BE2C (cell line): Measurements from ENCODE around the gene HDAC11.

DNA sequence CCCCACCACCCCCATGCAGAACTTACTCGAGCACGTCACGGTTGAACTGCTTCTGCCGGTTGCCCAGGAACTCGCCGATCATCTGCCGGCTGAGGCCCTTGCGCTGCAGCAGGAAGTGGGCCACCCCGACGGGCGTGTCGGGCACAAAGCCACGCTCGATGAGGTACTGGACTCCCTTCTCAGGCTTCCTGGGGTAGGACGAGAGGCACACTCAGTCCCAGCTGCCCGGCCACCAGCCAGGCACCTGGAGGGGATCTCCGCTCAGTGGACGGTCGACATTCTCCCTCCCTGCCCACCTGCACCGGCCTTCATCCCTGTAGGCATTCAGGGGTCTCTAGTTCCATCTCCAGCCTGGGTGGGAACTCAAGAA is 83.2 kb upstream of the RPL32 start:
- RRBS, result 84% methylated on average over 5 of the region's 20 CpGs

DNA sequence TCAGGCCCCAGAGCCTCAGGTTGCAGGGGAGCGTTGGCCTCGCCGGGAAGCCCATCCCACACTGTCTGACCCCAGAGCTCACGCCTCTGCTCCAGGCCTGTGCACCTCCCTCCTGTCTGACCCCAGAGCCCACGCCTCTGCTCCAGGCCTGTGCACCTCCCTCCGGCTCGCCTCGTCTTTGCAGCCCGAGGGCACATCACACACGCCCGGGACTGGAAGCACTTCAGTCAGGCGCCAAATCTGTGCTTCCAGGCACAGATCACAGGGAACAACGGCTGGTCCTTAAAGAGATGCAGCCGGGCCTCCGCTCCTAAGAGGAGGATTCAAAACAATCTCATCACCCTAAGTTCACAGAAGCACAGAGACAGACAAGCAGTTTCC is 103.0 kb upstream of the RPL32 start:
- RRBS, result 18% methylated on average over 9 of the region's 15 CpGs

DNA sequence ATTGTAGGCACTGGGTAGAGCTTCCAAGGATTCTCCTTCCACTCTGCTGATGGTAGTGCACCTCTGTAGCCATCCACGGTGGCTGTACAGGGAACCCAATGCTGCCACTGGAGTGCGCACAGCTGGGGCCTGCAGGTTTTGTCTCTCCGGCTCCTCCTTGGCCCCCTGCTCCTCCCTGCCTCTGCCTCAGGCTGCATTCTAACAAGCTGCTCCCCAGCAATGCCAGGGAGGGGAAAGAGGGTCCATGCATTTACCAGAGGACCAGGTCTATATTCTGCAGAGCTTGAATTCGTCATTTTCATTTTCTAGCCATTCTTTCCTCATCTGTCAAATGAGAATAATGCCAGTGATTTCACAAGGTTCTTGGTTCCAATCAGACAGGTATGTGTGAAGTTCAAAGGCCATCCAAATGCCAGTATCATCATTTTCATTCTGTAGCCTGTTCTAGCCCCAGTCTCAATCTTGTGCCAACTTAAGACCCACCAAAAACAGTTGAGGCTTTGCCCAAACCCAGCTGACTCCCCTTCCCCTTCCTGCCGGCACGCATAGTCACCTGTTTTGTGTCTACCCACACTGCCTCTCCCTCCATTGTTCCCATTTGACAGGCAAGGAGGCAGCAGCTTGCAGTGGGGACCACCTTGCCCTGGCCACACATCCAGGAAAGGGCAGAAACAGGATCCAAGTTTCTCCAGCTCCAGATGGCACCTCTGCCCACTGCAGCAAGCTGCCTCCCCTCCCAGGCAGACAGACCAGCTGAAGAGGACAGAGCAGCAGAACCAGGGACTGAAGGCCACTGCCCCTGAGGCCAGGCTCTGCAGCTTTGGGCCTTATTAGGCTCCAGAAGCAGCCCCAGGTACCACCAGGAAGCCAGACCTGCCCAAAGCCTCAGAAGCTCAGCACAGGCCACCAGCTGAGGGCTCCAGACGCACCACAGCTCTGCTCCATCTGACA is 112.6 kb downstream of the IQSEC1 start:
- RRBS, result no CpG with 5 or more reads among the region's 7 CpGs

- RRBS, result no CpG with 5 or more reads among the region's 6 CpGs
Measured at GRCh38 chr3:12962152-12962764, 111.0 kb downstream of the IQSEC1 start.

GRCh38 chr3:12967793-12968246 is 105.4 kb downstream of the IQSEC1 start:
- RRBS, result no CpG with 5 or more reads among the region's 37 CpGs

DNA sequence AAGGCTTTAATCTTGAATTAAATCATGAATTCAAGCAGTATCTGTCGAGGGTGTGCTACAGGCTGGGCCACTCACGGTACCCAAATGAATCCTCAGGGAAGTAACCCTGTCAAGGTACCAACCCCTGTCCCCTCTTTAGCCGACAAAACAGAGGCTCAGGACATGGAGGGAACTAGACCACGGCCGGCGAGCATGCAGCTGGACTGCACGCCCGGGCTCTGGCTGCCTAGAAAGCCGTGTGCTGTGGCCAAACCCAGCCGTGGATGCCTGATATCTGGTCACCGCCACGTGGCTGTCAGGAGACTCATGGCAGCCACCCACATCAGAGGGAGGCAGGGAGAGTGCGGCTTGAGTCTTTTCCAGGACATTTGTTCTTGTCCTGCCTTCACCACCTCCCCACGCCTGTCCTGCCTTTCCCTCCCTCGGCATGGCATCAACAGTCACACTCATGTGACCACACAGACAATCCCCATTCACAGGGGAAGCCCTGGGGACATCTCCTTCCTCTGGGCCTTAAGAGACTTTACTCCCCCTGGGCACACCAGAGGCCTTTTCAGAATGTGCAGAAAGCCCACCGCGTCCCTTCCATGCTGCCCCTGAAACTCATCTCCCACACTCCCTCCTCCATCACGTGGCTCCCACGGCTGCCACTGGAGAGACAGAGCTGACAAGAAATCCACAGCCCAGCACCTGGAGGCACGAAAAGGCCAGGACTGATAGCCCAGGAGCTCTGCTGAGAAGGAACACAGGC is 71.0 kb upstream of the IQSEC1 start:
- RRBS, result no CpG with 5 or more reads among the region's 20 CpGs

GRCh38 chr3:13189678-13190435 is 116.6 kb upstream of the IQSEC1 start:
- RRBS, result no CpG with 5 or more reads among the region's 10 CpGs

DNA sequence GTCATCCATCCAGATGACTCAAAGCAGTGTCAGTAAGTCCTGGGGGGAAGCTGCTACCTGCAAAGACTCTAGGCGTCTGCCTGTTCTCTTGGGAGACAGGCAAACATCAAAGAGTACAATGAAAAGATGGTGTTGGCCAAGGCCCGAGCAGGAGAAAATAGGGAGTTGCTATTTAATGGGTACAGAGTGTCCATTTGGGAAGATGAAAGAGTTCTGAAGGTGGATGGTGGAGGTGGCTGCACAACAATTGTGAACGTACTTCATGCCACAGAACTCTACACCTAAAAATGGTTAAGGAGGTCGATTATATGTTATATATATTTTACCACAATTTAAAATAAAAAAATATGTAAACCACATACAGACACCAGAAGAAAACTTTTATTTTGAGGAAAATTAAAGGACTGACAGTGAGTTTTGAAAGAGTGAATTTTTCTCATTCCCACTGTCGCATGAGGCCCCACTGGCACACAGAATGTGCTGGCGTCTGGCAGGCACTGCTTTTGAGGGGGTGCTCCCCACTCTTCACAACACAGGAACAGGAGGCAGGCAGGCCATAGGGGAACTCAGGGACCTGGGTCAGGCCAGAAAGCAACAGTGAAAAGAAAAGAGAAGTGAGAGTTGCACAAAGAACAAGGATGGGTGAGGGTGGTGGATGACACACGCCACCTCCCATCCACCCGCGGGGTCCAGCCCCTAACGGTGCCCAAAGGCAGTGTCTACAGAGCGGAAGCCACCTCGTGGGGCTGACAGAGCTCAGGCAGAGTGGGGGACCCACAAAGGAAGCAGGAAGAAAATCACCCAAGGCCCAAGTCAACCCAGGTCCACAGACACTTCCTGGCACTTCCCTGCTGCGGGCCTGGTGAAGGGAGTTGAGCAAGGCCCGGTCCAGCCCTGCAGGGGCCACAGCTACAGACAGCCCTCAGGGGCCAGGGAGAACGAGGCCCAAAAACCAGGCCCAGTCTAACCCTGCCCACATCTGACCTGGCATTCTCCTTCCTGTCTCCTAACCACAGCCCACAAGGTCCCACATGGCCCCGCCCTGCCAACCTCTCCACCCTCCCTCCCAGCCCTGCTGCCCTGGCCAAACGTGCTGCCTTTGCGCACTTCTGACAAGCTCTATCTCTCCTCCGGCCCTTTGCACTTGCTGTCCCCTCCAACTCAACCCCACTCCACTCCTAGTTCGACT is 6.2 kb downstream of the NUP210 start:
- RRBS, result no CpG with 5 or more reads among the region's 20 CpGs

DNA sequence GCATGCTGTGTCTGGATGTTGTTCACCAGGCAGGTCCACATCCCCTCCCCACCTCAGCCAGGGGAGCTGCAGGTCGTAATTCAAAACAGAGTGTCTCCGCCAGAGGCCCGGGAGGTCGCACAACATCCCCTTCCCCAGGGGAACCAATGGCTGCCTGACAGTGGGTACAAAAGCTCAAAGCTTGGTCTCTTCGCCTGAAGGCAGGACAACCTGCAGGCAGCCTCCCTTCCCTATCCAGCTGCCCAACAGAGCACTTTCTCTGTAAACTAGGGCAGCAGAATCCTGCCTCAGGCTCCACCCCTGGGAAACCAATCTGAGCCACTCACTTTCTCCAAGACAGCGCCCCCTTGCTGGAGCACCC is 3.9 kb downstream of the NUP210 start:
- RRBS, result no CpG with 5 or more reads among the region's 6 CpGs

- RRBS, result 2% methylated on average over 17 of the region's 100 CpGs
Measured at GRCh38 chr3:13419099-13420193, 676 bp downstream of the NUP210 start.

GRCh38 chr3:13420816-13421944 is 1.1 kb upstream of the NUP210 start:
- RRBS, result 98% methylated on average over 1 of the region's 27 CpGs

DNA sequence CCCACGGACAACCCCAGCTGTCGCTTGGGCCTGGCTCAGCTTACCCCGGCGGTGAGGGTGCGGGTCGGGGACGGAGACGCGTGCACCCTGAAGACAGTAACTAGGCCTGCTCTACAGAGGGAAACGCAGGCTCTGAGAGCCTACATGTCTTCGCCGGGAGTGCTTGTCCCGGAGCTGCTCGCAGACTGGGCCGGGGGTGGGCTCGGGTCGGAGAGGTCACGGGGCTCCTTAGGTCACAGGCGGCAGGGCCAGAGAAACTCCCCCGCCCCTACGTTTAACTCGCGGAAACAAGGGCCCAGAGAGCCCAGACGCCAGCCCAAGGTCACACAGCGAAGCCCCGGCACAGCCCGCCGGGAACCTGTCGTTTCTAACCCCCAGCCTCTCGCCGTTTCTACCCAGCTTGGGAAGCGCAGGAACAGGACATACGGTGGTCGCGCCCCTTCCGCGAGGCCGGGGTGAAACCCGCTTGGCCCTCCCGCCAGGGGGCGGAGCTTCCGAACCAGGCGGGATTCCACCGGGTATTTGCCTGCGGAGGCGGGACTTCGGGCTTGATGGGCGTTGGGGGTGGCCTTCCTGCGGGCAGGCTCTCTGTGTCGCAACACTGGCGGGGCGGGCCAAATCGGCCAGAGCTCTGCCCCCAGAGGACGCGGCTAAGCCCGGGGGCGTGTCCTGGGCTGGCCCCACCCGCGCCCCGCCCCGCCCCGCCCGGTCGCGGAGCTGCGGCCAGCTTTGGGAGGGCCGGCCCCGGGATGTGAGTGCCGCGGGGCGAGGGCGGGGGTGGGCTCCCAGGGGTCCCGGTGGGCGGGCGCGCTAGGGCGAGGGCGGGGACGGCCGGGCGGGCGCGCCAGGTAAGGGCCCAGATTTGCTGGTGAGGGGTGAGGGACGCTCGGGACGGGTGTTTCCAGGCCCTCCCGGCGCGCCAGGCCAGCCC is at the start of gene HDAC11:
TSS of gene HDAC11 (plus strand) at position 708 of the 931 bp plus-strand sequence.
- RRBS, result 2% methylated on average over 45 of the region's 89 CpGs

- RRBS, result no CpG with 5 or more reads among the region's 4 CpGs
Measured at GRCh38 chr3:13528597-13529226, 20.2 kb upstream of the FBLN2 start.

GRCh38 chr3:13570420-13571501 is 21.8 kb downstream of the FBLN2 start:
- RRBS, result 95% methylated on average over 12 of the region's 54 CpGs

DNA sequence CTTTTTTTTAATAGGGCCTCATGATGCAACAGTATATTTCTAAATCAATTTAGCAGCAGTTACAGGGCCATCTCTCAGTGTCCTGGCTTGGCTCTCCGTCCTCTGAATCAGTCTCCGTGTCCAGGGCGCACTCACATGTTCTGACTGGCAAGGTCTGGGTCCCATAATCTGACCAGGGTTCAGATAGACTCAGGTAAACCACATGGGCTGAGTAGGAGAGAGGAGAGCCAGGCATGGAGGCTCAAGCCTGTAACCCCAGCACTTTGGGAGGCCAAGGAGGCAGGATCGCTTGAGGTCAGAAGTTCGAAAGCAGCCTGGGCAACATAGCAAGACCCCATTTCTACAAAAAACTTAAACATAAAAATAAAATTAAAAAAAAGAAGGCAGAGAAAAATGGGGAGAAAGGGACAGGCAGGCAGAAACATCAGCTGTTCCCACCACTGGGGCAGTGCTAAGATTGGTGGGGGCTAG is 5.3 kb downstream of the TMEM43 start:
- RRBS, result no CpG with 5 or more reads among the region's 5 CpGs

DNA sequence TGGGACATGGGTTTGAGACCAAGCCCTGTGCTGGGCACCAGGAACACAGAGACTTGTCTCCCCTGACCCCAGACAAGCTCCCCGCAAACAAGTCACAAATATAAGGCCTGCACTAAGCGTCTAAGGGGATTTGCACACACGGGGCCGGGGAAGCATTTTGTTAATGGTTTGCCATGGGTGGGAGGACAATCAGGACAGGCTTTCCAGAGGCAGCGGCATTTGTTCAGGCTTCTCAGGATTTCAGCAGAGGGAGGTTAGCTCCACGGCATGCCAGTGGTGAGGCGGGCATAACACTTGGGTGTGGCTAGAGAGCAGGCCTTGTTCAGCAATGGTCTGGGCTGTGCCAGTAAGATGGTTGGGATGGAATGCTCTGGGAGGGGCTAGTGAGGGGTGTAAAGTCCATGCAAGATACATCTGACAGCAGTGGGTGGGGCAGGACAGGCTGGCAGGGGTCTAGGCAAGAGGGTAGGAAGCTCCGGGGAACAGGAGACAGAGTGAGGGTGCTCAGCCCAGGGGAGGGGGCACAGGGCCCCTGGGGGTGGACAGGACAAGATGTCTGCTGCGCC is 8.3 kb downstream of the TMEM43 start:
- RRBS, result no CpG with 5 or more reads among the region's 9 CpGs

DNA sequence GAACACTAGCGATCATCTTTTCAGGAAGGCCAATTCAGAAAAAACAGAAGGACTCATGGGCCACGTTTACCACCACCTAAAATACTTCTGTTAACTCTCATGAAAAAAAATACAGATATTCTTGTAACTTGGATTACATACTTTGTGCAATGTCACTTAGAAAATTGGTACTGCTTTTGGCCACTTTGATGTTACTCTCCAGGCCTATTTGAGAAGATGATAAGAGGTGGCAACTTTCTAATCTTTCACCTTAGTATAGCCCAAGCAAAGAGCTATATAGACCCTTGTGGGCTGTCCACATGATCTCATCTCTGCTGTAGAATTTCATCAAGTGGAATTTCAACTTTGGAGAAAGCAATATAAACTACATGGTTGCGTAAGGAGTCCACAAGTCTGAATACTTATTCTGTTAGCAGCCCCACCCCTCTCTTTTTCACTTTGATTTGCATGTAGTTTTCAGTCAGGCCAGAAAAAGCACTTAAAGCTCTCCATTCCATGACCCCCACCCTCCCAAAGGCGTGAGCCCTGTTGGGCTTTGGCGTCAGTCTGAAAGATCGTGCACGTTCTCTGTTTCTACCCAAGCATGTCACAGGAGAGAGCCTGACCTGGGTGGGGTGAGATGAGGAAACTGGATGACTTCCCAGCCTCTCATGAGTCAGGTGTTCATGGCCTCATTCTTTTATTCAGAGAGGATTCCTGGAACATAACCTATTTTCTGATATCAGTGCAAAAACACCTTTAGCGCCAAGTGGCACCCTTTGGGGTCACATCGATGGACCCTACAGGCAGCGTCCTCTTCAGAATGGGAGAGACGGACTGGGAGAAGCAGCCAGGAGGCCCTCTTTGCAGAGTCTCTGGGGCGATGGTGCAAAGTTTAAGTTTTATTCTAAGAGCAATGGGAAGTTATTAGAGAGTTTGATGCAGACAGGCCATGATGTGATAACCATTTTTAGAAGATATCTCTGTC is 55.6 kb downstream of the LSM3 start:
- RRBS, result no CpG with 5 or more reads among the region's 12 CpGs

- RRBS, result no CpG with 5 or more reads among the region's 8 CpGs
Measured at GRCh38 chr3:14272806-14273573, 94.4 kb downstream of the LSM3 start.

DNA sequence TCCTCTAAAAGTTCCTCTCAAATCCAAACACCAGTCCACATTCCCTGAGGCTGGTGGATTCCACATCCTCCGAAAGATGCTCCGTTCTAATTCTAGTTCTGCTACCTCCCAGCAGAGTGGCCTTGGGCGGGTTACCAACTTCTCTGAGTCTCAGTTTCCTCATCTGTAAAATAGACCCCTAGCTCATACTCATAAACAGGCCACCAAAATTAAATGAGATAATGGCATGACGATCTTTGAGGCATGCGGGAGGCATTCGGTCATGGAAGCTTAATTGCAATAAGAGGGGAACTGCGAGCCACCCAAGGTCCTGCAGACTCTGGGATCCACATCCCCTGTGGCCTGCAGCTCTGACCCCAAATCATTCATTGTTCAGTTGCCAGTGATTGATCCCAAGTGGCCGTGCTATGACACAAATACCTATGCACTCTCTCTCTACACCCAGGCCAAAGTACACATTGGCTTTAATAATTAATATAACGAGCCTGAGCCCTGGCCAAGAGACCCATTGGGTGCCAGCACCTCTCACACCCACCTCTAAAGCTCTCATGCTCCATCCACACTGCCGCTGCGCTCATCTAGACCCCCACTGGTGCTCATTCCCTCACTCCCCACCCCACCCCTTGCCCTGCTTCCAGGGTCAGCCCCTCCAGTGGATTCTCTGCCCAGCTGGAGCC is 37.9 kb upstream of the SLC6A6 start:
- RRBS, result no CpG with 5 or more reads among the region's 11 CpGs

DNA sequence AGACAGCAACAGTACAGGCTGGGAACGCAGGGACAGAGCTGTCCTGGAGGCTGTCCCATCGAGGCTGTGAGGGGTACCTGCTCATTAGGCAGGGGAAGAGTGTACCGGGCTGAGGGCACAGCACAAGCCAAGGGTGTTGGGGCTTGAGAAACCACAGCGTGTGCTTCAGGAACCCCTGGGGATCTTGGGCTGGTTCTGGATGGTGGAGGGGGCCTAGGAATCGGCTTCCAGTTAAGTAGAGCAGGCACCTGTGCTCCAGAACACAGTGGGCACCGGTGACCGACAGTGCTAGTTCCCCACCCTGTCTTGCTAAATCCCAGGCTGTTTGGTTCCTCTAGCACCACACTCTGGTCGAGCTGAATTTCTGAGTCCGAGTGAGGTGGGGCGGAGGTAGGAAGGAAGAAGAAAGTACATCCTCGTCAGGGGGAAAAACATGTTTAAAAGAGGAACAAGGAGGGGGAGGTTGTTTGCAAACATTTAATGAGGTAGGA is 29.1 kb downstream of the SLC6A6 start:
- RRBS, result no CpG with 5 or more reads among the region's 11 CpGs